Mesenchymal stem cell of Wharton's jelly (primary cell): ENCODE data around the genes CPPED1 and MRTFB.

DNA sequence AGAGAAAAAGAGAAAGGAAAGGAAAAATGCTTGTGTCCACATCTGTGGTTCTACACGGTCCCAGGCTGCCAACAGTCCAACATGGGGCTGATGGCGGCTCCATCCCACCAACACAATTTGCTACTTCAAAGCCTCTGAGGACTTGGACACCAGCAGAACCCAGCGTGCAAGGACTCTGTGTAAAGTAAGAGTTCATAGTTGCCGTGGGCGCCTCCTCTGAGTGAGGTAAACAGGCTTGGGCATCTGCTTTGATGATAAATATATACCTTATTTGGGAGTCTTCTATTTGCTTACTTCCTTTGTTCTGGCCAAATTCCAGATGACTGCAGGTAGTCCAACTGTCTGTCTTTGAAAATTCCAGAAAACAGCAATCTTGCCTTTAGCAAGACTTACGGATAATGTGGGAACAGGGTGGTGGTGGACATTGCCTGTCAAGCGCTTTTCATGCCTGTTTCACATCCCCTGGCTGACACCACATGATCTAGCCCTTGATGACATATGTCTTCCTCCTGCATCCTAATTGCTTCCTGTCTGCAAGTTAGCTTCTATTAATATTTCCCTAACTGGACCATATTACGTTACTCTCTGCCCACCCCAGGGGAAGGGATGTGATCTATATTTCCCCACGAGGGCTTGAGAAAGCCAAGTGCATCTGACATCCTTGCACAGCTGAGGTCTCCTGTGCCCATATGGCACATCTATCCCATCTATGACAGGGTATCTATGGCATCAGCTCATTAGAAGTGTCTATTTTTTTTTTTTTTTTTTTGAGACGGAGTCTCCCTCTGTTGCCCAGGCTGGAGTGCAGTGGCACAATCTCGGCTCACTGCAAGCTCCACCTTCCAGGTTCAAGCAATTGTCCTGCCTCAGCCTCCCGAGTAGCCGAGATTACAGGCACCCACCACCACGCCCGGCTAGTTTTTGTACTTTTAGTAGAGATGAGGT, 9.9 kb downstream of the LITAF start:
- CAGE, long polyA plus RNA: no peak

DNA sequence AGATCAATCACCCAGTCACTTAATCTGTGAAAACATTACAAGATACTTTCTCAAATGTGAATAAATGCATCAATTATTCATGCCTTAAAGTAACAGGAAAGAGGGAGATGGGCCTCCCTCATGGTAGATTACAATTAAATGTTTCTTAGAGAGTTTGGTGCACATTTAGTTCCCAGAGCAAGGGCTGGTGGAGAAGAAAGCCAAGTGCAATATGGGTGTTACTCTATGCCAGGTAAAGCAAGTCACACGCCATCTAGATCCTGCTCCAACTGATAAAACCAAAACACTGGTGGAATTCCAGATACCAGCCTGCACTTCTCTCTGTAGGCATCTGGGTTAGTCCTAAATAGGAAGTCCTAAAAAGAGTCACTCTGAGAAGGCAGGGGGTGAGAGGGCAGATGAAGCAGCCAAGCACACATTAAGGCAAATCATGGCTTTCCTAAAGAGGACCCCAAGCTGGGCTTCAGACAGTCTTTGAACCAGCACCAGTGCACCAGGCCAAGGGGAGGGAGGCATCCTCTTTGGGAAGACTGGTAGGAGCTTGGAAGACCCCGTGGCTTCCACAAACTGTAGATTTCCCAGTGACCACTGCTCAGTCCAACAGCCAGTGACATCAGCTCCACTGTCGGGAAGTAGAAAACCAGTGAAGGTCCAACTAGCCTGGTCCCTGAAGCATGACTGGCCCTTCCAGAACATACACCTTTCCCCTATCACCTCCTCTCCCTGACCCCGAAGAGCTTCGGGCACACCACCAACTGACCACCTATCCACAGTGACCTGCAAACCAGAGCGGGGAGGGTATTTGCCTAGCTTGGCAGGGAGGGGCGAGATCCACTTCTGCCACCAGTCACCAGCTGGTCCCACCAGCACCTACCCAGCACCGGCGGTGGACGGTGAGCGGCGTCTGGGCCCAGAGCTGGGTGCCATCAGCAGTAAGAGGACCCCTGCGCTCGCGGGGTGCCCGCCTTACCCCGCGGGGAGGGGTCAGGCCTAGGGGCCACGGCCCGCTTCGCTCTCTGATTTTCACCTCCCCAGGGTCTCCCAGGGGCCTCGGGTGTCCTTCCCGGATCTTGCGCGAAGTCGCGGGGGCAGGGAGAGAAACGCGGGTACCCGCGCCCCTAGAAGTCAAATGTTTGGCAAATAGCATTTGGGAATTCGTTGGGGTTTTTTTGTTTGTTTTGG, 1.1 kb downstream of the LITAF start:
- CAGE, long polyA plus RNA: no peak

- CAGE, long polyA plus RNA: no peak
Observed at GRCh38 chr16:11604577-11605449, 18.1 kb upstream of the LITAF start.

GRCh38 chr16:11610104-11610598, 23.4 kb upstream of the LITAF start:
- CAGE, long polyA plus RNA: no peak

DNA sequence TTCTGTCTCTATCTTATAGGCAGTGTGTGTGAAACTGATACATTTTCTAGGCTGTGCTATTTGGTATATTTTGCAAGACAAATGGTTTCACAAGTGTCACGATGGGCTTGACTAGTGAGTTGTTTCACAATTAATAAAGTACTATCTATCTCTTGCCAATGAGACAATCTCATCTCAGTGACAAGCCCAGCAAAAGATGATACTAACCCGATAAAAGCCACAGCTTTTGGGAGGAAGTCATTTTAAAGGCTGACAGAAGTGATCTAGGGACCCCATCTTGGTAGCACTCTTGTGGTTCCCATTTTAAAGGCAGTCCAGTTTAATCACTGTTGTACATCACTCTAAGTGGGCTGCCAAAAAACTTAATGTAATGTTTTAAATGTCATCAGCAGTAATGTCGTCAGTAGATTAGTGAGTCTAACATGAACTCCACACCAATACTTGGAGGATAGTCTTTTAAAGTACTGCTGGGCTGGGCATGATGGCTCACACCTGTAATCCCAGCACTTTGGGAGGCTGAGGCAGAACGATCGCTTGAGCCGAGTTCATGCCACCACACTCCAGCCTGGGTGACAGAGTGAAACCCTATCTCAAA, 14.4 kb downstream of the TXNDC11 start:
- CAGE, long polyA plus RNA: no peak

DNA sequence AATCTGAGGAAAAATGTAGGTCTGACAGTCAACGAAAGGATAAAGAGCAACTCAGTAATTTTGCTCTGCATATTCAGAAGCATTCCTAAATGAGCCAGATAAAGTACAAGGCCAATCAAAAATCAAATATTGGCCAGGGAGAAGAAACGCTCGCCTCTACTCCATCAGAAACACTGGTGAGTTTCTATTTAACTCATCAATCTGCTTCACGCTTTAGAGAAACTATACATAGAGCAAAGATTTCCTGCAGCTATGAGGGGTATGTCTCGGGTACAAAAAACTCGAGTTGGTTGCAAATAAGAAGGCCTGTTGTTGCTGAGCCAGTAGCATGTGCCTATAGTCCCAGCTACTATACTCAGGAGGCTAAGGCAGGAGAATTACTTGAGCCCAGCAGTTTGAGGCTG, 3.6 kb downstream of the TXNDC11 start:
- CAGE, long polyA plus RNA: no peak

DNA sequence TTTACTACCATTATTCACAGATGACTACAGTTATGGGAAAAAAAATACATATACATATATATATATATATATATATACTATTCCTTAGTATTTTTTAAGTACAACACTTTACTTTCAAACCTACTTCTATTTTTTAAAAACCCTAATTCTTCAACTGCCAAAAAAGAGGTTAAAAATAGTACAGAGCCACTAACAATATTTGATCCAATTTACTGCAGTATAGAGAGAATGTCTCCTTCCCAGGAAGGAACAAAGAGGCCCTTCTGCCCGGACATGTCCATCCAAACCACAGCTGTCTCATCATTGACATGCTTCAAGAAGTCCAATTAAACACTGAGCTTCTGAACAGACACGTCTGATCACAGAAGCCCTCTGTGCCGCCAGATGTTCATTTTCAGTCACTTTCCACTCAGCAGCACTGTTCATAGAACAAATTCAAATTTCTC, 15.4 kb downstream of the ZC3H7A start:
- CAGE, long polyA plus RNA: no peak

DNA sequence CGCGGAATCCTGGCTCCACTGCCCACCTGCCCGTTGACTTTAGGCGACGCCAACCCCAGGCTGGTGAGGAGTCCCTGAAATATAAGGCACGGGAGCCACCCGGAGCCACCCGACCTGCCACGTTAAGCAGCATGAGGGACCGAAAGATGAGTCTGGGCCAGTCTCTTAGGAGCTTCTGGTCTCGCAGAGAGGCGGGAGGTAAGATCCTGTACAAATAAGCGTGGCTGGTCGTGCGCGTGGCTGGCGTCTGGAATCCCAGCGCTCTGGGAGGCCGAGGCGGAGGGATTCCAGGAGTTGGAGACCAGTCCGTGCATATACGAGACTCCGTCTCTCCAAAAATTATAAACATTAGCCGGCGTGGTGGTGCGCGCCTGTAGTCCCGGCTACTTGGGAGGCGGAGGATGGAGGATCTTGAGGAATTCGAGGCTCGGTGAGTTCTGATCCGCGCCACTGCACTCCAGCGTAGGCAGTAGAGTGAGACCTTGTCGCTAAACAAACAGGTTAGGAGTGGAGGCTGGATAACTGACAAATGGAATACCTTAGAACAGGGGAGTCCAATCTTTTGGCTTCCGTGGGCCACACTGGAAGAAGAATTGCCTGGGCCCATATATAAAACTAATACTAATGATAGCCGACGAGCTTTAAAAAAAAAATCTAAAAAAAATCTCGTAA, 684 bp upstream of the RSL1D1 start:
- CAGE, long polyA plus RNA: no peak

DNA sequence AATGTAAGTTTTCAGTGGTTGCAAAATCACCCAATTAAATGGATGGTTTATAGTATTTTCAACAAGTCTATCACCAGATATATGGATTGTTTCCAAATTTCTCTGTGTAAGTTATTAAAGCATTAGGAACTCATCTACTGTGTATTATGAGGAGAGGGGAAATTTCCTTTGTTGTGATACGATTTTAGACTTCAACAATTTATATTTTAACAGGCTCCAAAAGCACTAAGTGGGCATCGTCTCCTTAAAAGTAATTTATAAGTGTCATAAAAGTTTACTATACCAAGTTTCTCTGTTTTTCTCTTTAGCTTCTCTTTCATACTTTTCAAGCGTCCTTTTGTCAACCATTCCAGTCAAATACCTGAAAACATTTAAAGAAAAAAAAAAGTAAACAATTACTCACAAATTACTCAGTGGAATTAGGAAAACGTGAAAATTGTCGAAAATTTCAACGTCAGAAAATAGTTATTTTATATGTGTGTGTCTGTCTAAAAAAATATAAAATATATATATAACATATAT, 24.9 kb downstream of the GSPT1 start:
- CAGE, long polyA plus RNA: no peak

- CAGE, long polyA plus RNA: no peak
Observed at GRCh38 chr16:11897765-11898190, 18.0 kb downstream of the GSPT1 start.

DNA sequence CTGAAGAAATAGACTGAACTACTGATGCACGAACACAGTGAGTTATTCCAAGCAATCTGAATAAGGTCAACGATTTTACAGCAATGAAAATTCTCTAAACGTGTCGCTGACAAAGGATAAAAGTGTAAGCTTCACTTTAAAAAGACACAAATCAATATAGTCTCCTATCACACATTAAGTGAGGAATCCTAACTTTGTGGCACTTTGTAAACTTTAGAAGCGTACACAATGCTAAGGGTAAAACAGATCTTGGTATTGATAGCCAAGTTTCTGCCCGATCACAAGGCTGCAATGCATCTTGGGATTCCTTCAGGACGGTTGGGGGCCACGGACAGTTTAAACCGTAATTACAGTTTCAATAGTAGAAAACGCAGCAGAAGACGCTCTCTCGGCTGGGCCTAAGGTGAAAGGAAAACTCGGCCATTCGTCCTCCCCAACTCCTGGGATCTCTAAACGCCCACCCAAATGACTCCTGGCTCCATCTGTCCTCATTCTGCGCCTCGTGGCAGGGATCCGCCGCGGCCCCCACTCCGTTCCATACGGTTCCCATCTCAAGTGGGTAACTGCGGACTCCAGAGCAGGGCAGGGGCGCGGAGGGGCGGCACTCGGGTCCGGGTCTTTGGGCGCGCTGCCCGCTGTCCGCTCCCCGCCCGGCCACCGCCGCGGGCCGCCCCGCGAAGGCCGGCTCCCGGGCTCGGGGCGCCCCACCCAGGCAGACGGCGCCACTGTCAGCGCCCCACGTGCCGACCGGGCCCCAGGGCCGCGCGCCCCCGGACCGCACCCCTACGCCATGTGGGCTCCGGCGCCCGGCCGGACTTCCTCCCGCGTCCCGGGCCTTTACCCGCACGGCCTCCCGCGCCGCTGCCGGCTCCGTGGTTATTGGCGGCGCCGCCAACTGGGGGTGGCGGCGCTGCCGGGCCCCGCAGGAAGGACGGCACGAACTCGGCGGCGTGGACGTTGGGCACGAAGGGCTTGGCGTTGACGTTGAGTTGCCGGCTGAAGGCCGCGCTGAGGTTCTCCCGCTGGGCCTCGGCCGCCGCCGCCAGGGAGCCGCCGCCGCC, 898 bp downstream of the GSPT1 start:
- CAGE, long polyA plus RNA: no peak

DNA sequence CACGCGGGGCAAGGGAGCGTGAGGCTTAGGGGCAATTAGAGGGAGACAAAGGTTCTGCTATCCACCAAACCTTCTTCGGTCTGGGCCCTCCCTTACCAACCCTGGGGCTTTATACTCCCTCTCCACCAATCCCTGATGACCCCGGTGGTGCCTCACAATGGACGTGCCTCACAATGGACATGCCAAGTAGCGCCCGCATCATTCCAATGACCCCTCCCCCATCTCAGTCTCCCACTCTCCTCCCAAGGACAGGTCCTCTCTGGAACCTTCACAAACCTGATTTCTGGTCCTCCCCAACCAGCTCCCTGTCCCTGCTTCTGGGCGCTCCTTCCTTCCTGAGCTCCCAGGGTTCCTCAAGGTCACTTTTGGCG, 298 bp downstream of the NPIPB2 start:
- CAGE, long polyA plus RNA: no peak

- CAGE, long polyA plus RNA: no peak
Observed at GRCh38 chr16:12090231-12090500, 113.6 kb downstream of the SNX29 start.

DNA sequence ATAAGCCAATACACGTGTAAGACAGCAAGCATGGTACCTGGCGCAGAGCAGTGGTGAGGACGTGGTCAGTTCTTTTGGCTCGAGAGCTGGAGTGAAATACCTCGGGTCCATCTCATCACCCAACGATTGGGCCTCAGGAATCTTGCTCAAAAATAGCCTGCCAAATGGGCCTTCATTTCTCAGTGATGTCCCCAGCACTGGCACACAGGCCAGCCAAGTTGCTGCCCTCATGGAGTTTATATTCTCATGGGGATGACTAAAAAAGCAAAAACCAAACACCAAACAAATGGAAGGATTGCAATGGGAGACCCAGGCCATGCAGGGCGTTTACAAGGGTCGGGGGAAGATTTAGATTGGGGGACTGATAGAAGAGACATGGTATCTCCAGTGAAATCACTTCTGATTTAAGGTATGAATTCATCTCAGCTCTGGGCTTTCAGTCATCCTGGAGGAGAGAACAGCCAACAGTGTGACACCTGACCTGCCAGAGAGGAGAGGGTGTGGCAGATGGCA, 251.3 kb downstream of the CPPED1 start:
- CAGE, long polyA plus RNA: no peak

GRCh38 chr16:12803231-12804376, at the start of gene CPPED1:
TSS of gene CPPED1 (minus strand) at chr16:12803887.
- CAGE, long polyA plus RNA: no peak

DNA sequence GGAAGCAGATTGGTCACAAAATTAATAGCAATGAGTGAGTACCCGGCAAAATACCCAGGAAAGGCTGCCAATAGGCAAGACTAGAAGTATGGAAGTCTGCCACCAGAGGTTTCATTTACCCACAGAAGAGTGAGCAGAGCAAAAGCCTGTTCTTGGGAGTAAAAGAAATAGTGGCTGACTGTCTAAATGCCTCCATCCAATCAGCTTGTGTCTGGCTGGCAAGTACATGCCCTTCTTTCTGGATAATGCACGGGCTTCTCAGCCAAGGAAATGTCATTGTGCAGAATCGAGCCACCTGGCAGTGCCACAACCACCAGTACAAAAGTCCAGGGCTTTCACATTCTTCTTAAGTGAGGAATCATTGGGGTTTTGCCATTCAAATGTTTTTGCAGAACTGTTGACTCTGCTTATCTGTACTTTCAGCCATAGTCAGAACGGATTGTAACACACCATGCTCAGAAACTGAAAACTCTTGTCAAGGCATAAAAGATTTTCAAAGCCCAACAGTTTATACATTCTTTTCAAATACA, 10.1 kb upstream of the ERCC4 start:
- CAGE, long polyA plus RNA: no peak

DNA sequence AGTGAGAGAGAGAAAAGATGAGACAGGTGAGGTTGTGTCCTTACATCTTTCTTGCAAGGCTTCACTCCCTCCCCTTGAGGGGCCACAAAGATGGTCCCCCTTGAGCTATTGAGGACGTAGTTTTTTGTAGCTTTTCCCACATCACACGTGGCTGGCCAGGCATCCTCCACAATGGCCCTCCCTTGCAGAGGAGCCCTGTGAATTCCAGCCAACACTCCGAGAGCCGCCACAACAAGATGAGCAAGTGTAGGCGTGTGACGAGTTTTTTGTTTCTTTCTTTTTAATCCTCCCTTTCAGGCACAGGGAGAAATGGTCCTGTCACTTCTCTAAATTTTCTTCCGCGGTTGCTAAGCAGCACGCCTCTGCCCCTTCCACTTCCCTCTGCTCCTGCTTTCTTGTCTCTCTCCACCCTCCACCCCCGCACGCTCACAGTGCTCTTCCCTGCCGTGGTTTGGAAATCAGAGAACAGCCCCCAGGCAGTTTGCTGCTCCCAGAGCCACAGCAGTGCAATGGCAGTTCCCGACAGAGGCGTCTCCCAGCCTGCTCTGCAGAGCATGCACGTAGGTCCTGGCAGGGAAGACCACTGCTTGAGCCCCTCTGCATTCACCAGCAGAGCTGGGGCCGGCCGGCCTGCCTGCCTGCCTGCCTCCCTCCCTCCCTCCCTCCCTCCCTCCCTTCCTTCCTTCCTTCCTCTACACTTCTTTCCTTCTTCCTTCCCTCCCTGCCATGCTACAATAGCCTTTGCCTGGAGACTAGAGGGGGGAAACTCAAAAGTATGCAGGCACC, 67.9 kb upstream of the MRTFB start:
- CAGE, long polyA plus RNA: no peak

- CAGE, long polyA plus RNA: no peak
Observed at GRCh38 chr16:14070920-14071993, at the start of gene MRTFB. TSS of gene MRTFB (plus strand) at chr16:14071319.

DNA sequence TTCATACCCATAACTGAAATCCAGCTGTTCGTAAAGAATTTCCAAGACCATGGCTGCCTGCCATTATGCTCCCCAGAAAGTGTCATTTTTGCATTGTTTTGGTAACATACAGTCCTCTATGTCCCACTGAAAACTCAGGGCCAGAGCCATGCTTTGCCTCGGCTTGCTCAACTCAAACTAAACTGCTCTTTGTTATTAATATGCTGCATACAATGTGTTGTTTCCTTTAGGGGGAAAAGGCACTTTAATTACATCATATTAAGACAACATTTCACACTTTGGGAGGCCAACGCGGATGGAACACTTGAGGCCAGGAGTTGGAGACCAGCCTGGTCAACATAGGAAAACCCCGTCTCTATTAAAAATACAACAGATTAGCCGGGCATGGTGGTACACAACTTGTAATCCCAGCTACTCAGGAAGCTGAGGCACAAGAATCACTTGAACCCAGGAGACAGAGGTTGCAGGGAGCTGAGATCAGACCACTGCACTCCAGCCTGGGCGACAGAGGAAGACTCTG, 132.2 kb downstream of the MRTFB start:
- CAGE, long polyA plus RNA: no peak

- CAGE, long polyA plus RNA: no peak
Observed at GRCh38 chr16:14307669-14308783, 236.9 kb downstream of the MRTFB start.